Occipital lobe (tissue), 2 donors: ENCODE data around the gene PDGFC.

- RAMPAGE, long total RNA, result no peak
Observed at GRCh38 chr4:155889438-155890015, 14.0 kb upstream of the TDO2 start.

- RAMPAGE, long total RNA, result no peak
Observed at GRCh38 chr4:156944462-156945276, 26.9 kb downstream of the PDGFC start.

- RAMPAGE, long total RNA, result no peak
Observed at GRCh38 chr4:156971540-156972493, at the start of gene PDGFC. Gene PDGFC (minus strand): TSS chr4:156971799.

DNA sequence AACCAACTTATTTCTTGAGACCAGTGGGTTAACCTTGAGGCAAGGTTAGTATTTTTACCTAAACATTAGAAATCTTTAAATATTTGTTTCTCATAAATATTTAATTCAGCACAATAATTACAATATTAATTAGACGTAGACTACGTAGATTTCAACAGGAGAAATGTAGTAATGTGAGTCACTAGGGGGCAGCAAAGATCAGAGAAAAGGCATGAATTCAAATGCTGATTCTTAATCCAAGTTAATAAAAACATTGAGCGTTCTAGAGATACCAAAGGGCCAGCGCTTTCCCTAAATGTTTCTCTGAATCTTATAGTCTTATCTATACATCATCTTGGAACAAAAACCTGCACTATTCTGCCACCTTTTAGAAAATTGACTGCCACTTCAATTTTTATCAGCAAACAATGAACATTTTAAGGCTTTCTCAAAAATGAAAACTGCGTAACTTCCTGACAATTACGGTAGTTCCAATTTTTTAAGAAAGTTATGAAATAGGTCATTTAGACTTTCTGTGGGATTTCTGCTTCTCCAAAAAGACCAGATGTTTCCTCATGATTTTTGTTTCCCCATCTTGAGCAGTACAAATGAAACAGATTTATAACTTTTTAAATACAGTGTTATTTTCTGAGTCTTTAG, 180.6 kb downstream of the GASK1B start:
- RAMPAGE, long total RNA, result no peak

DNA sequence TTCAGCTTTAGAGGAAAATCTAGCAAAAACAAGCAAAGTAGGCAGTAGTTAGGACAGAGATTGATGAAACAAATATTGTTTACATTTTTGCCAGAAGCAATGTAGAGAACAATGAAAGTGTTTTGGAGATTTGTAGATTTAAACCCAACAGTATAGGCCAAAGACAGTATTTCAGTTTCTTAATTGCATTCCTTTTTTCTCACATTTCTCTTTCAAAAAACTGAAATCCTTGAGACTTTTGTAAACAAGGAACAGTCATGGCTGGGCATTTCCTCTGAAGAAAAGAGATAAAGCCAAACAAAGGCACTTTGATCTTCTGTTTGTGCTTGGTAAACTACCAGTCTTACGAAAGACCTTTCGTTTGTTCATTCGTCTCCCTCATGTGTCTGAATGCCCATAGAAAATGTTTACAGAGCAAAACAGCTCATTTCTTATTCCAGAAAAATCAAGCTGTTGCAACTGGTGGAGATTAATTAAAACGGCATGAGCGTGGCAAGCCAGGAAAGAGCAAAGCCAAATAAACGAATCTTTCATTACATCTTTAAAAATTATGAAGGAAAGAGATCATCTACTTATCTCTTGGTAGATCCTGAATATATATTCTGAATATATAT, 178.0 kb downstream of the GASK1B start:
- RAMPAGE, long total RNA, result no peak

DNA sequence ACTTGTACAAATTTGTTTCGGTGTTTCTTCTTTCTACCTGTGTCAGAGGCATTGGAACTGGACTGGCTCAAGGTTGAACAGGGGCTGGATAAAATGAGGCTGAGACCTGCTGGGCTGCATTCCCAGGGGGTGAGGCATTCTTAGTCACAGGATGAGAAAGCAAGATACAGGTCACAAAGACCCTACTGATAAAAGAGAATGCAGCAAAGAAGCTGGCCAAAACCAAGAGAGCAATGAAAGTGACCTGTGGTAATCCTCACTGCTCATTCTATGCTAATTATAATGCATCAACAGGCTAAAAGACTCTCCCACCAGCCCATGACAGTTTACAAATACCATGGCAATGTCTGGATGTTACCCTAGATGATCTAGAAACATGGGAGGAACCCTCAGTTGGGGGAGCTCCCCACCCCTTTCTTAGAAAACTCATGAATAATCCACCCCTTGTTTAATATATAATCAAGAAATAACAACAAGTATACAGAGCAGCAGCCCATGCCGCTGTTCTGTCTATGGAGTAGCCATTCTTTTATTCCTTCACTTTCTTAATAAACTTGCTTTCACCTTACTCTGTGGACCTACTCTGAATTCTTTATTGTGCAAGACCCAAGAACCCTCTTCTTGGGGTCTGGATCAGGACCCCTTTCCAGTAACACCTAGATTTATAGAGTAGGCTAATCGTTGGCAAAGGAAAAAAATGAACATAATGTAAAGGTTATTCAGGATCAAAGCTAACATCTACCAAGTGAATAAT, 77.9 kb downstream of the GASK1B start:
- RAMPAGE, long total RNA, result no peak

GRCh38 chr4:158162722-158163140, 10.1 kb downstream of the GASK1B start:
- RAMPAGE, long total RNA, result no peak

DNA sequence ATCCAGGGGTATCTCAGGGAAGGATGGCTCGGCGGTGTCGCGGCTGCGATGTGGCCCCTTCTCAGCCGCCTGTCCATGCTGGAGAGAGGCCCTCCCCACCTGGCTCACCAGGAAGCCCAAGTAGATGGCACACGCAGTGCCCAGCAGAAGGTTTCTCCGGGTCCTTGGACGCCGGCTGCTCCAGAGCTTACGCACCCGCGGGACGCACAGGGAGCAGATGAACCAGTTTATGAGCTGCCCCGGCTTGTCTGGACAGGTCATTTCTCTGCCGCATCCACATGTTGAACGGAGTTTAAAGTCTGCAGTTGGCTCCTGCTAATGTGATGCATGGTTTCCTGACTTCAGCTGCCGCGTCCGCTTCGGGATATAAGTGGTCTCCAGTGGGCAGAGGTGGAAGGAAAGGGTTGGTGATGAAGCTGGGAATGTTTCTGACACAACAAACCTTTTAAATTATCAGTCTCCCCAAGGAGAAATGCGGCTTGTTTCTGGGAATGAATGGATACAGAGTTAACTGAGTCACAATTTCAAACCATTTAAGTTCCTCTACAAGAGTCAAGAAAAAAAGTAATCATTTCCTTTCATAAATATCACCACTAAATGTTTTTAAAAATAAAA, 1.6 kb downstream of the GASK1B start:
- RAMPAGE, long total RNA, result no peak

DNA sequence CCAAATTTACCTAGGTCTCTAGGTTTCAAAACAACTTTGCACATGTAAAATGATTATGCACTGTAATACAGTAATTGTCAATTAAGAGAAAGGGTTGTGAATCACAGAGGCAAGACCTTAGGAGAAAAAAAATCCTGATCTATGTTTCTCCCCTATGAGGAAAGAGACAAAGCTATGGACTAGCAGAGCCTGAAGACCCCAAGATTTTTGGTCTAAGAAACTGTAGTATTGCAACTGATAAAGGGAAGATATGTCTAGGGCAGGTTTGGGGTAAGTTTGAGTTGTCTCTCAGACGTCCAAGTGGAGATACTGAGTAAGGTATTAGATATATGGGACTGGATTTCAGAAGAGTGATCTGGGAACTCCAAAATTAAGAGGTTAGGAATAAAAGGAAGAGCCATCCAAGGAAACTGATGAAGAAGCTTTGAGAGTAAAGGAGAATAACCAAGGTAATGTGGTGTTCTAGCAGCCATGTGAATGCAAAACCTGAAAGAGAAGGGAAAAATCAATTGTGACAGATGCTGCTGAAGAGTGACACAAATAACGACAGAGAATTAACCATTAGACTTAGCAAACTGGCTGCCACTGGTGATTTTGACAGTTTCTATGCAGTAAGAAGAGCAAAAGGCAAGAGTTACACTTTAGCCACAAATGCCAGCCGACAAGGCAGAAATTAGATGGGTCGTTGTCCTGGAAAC, 13.3 kb upstream of the TMEM144 start:
- RAMPAGE, long total RNA, result no peak

- RAMPAGE, long total RNA, result no peak
Observed at GRCh38 chr4:158672530-158673049, 494 bp downstream of the ETFDH start.

GRCh38 chr4:158843216-158843658, 74.4 kb downstream of the FNIP2 start:
- RAMPAGE, long total RNA, result no peak

- RAMPAGE, long total RNA, result no peak
Observed at GRCh38 chr4:159045948-159046392, 10.9 kb upstream of the C4orf45 start.

DNA sequence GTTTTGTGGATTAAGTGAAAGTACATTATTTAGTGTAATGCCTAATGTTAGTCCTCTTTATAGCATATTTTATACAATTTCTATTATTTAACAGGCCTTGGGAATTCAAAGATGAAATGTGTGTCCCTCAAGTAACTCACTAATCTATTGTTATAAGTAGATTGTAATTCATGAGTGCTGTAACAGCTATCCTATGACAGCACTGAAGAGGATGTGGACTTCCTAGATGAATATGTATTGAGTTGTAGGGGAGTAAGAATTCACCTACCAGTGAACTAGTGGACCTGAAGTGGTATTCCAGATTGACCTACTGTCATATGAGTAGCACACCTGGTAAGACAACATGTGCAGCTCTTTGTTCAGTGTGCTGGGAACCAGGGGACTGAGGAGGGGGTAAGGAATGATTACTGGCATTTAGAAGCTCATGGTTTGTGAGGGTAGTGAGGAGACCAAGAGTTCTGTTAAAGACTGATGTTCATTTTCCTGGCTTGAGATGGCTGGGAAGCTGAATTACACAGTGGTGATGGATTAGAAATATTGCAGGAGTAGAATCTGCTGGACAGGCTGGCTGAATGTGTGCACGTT, 6.7 kb downstream of the RAPGEF2 start:
- RAMPAGE, long total RNA, result no peak

GRCh38 chr4:159329378-159330142, 226.7 kb downstream of the RAPGEF2 start:
- RAMPAGE, long total RNA, result no peak

GRCh38 chr4:159353568-159353841, 250.6 kb downstream of the RAPGEF2 start:
- RAMPAGE, long total RNA, result no peak

DNA sequence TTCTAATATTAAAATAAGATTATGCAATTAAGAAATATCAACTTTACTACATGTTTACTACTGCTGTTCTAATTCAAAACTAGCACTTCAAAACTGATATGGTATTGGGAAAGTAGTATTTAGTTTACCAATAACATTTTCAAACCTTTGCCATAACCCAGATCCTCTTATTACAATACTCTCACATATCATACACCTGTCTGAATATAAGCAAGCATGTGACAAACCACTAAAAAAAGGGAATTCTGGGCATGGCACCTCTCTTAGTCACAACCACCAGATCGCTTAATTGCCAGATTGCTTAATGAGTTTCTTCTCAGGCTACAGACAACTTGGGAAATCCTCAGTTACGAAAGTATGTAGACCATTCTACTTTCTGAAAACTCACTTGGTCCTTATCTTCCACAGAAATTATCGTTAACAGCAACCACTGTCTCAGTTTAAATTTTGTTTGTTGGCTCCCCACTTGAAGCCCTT, 2.1 kb downstream of the NAF1 start:
- RAMPAGE, long total RNA, result no peak

- RAMPAGE, long total RNA, result no peak
Observed at GRCh38 chr4:163189971-163190403, 23.3 kb upstream of the NAF1 start.

DNA sequence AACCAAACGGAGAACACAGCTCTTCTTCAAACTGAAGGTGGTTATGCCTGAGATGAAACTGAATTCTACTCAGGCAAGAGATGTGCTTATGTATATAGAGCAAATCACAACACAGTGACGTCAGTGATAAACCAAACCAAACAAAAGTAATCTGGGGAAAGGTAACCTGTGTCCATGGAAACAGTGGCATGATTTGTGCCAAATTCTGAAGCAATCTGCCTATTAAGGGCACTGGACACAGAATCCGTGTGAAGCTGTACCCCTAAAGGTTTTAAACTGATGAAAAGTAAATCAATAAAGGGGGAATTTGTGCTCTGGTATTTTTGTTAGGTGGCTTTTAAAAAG, 38.5 kb downstream of the NPY5R start:
- RAMPAGE, long total RNA, result no peak

- RAMPAGE, long total RNA, result no peak
Observed at GRCh38 chr4:163674360-163674559, 179.8 kb downstream of the TMA16 start.

DNA sequence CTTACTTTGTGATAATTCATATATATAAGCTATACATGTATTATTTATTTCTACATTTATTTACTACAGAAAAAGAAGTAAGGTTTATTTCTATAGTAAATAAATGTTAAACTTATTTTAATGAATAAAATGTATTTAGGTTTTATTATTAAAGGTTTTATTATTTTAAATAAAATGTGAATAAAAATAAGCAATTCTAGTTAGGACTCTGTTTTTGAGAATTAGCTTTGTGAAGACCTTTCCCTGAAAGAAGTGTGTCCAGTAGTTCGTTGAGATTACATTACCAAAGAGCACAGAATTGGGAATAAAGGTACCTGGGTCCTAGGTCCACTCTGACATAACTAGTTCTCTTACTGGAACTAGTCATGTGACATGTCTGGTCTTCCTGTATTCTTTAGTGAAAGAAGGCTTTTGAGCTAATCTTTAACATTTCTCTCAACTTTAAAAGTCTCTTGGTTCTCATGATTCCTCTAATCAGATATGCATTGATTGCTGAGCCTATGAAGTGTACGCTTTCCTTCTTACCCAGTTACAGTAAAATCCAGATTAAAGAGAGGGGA, 78.0 kb upstream of the MARCHF1 start:
- RAMPAGE, long total RNA, result no peak